LHCN-M2 (cell line): Measurements from ENCODE around the genes CCR2 and LTF.

GRCh38 chr3:45076169-45076792 is 50.2 kb downstream of the CLEC3B start:
- RAMPAGE, long total RNA, result no peak

DNA sequence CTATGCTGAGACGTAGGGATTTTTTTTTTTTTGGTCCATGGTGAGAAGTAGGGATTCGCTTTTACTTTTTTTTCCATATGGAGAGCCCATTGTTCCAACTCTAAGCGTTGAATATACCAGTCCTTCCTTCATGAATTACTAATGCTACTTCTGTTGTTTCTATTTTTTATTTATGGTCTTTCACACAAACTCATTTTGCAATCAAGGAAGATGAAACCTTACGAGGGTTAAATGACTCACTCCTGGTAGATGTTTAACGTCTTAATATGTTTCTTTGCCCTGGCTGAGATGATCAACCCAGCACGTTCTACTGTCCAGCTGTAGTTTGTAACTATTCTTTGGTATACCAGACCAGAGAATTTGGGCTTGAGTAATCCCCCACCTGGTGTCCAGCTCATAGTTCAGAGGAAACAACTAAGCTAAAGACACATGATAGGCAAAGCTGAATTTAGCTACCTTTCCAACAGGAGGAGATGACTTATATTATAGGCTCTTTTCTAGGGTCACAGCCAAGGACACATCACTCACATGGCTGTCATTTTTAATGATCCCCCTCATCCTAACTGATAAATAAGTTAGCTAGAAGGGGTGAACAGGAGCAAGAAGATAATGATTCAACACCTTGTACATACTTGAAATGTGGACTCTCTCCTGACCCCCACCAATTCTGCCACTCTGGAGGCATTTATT is 23.0 kb downstream of the CDCP1 start:
- RAMPAGE, long total RNA, result no peak

- RAMPAGE, long total RNA, result no peak
These were observed 96.6 kb upstream of the LIMD1 start for GRCh38 chr3:45497859-45498391.

DNA sequence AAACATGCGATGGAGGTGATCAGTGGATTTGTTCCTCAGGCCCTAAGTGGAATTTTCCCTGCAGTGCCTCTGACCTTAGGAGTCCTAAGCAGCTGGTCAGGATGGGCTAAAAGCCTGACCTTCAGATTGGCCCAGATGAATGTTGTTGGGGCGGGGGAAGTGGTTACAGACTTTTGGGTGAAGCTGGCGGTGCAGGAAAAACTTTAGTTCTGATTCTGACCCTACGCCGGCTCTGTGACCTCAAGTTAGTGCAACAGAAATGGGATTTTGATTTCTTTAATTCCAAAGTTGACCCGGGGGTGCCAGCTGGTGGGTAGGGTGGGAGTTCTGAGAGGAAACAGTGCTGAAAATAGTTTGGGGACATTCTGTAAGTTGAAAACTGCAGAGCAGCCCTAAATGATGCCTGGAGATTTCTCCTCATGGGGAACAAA is 34.7 kb upstream of the LIMD1 start:
- RAMPAGE, long total RNA, result no peak

GRCh38 chr3:45565151-45565671 is 29.3 kb upstream of the LIMD1 start:
- RAMPAGE, long total RNA, result no peak

GRCh38 chr3:45617863-45618706 is 23.5 kb downstream of the LIMD1 start:
- RAMPAGE, long total RNA, result no peak

- RAMPAGE, long total RNA, result no peak
These were observed 12.2 kb upstream of the SACM1L start for GRCh38 chr3:45676717-45677625.

- RAMPAGE, long total RNA, result no peak
These were observed 5.0 kb downstream of the SACM1L start for GRCh38 chr3:45693937-45694830.

DNA sequence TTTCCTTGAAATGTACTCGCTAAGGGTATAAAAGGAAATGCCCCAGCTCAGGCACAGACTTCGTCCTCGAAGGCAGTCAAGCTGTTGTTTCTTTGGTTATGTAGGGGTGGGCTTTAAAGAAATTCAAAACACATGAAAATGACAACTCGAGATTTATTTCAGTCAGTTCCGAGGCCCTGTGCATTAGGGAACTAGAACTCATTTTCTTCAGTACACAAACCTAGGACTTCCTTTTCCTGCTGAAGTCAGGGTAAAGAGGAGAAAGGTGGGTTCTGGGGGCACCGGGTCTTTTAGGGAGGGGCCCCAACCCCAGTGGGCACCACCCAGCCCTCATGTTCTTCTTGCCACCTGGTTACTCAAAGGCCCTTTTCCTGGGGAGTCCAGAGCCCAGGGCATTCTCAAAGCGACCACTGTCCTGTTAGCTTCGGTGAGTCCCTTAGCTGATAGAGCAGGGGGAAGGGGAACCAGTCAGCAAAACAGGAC is 7.7 kb downstream of the CCR9 start:
- RAMPAGE, long total RNA, result no peak

- RAMPAGE, long total RNA, result no peak
These were observed 22.8 kb upstream of the CXCR6 start for GRCh38 chr3:45920430-45920803.

DNA sequence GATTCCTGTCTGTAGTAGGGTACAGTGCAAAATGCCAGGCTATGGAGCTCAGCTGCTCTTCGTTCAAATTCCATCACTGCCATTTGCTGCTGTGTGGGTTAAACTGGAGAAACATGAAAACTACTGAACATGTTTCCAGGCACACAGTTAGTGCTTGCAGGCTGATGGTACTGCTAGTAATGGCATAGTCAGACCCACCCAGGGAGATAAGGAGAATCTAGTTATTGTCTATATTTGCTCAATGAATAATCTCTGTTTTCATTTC is 284 bp downstream of the CXCR6 start:
- RAMPAGE, long total RNA, result no peak

GRCh38 chr3:45985465-45985910 is 10.1 kb downstream of the FYCO1 start:
- RAMPAGE, long total RNA, result no peak

- RAMPAGE, long total RNA, result no peak
These were observed 38.0 kb upstream of the XCR1 start for GRCh38 chr3:46065077-46065875.

GRCh38 chr3:46353942-46354294 is at the start of gene CCR2:
CCR2 (plus strand) TSS chr3:46354111.
- RAMPAGE, long total RNA, result no peak

- RAMPAGE, long total RNA, result no peak
These were observed 13.3 kb downstream of the CCR5 start for GRCh38 chr3:46384047-46384457.

DNA sequence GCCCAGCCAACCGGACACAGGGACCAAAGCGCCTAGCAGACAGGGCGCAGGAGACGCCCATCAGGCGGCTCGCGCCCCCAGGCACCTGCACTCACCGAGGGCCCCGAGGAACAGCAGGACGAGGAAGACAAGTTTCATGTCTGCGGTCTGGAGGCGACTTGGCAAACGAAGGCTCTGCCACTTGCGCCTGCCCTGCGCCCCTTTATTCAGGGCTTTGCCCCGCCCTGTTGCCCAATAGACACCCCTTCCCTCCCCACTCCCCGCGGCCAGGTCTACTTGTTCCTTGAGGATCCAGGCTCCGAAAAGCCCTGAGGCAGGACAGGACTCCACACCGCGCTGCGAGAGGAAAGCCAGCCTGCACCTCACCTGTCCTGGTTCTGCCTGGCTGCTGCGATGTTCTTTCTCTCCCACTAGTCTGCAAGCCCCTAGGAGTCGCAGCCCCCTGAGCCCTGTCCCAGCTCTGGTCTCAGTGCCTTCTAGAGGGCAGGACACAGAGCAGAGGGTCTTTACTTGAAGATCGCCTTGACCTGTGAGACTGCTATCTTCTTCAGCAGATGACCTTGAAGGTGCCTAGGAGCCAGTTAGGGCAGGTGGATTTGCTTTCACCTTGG is at the start of gene LTF:
TSS of gene LTF (minus strand) at position 176 of the 611 bp plus-strand sequence.
- RAMPAGE, long total RNA, result no peak

GRCh38 chr3:46632741-46633125 is 20.4 kb downstream of the FAM240A start:
- RAMPAGE, long total RNA, result no peak

DNA sequence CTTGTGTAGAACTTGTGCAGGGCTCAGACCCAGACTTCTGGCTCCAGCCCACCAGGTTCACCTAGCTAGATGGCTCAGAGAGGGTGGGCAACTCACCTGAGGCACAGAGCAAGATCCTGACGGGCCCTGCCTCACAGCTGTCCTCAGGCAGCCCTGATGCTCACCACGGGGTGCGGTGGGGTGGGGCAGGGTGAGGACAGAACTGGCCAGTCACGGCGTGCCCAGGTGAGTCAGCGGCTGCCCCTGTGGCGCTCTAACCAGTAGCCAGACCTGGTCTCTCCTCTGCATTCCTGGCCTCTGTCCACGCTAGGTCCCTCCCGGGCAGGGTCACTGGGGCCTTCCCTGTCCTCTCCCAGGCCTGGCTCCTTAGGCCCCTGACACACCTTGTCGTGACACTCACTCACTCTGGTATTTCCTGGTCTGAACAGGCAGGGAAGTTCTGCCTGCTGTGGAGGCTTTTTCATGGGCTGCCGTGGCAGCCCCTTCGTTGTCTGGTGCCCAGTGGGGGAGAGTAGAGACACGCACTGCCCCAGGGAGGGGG is 894 bp downstream of the ALS2CL start:
- RAMPAGE, long total RNA, result no peak

- RAMPAGE, long total RNA, result no peak
These were observed 11.3 kb downstream of the PTH1R start for GRCh38 chr3:46888692-46889251.

- RAMPAGE, long total RNA, result no peak
These were observed 48.5 kb downstream of the PTH1R start for GRCh38 chr3:46925632-46926744.